Endodermal cell (in vitro differentiated cells): ENCODE measurements around a stretch of chr2.

- PRO-cap: no peak
These were observed 170.4 kb downstream of the MYO1B start for GRCh38 chr2:191415265-191416408.

- PRO-cap: no peak
These were observed 196.6 kb downstream of the MYO1B start for GRCh38 chr2:191441774-191442220.

DNA sequence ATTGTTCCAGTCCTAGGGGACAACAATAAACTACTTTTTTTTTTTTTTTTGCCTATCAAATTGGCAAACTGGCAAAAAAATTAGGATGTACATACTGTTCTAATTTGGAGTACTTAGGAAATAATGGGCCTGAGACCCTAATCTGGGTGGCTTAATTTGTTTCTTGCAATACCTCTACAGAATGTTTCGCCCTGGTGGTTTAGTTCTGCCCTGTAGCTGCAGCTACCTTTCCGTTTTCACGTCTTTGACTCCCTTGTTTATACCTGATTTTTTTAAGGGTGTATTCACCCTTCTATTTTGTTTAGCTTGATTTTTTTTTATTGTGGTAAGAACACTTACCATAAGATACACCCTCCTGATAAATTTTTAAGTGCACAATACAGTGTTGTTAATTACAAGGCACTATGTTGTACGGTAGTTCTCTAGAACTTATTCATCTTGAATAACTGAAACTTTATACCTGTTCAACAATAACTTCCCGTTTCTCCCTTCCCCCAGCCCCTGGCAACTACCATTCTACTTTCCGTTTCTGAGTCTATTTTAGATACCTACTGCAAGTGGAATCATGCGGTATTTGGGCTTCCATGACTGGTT, 49.0 kb upstream of the NABP1 start:
- PRO-cap: no peak

GRCh38 chr2:194602548-194603200, 1054.4 kb upstream of the SLC39A10 start:
- PRO-cap: no peak

GRCh38 chr2:196144495-196144878, 26.9 kb downstream of the STK17B start:
- PRO-cap: no peak

DNA sequence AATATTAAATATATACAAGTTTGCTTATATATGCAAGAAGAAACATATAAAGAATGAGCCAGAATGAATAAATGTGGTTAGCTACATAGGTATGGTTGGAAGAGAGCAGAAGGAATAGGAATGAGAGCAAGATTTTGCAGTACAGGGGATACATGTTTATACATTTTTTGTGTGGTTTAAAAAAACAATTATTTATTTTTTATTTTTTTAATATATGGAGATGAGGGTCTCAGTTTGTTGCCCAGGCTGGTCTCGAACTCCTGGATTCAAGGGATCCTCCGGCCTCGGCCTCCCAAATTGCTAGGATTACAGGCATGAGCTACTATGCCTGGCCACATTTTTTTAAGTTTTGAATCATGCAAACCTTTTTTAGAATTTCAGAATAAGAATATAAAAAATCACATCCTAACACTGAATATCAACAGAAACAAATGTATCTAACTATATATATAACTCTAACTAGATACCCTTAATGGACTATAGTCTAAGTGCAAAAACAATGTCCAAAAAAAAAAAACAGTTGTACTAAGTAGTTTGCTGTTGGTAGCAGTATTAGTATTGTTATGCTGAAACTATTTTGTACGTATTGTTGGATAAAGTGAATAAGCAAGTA, 18.5 kb downstream of the STK17B start:
- PRO-cap: no peak

- PRO-cap: no peak
These were observed 10.4 kb downstream of the STK17B start for GRCh38 chr2:196160870-196161517.

- PRO-cap: no peak
These were observed 6.6 kb downstream of the STK17B start for GRCh38 chr2:196164500-196165359.

- PRO-cap: no peak
These were observed 69.9 kb upstream of the STK17B start for GRCh38 chr2:196241066-196241805.

DNA sequence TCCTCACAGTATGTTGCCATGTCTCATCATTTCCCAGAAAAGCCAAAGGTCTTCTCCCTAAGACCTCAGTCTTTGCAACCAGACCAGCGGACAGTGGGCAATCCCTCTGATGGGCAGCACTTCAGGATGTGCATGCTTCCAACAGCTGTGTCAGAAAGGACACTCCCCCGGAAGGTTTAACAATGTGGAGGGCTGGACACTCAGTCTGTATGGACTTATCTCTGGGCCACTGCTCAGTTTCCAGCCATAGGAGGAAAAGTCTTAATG, 104.6 kb upstream of the STK17B start:
- PRO-cap: no peak

GRCh38 chr2:196592643-196593340, 562 bp downstream of the HECW2 start:
- PRO-cap: bidirectional peak, plus-strand start at chr2:196592893, minus-strand start at chr2:196592891; bidirectional peak, plus-strand start at chr2:196593068, minus-strand start at chr2:196593013

- PRO-cap: no peak
These were observed 45.0 kb upstream of the PGAP1 start for GRCh38 chr2:196971443-196971928.

GRCh38 chr2:197108780-197109497, 182.4 kb upstream of the PGAP1 start:
- PRO-cap: no peak

DNA sequence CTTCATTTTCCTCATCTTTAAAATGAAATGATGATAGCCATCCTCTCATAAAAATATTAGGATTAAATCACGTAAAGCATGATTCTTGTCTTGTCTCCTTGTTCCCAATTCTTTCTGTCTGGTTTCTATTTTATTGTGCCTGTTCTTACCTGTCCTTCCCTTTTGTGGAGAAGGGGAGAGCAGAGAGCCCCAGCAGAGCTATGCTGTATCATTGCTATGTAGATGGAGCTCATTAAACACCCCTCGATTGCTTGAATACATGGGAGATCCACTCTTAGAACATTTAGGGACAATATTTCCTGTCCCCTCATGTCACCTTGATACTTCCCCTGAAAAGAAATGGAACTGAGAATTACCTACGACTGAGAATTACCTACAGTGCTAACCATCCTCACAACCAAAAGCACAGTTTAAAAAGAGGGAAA, 9.5 kb downstream of the ANKRD44 start:
- PRO-cap: no peak

DNA sequence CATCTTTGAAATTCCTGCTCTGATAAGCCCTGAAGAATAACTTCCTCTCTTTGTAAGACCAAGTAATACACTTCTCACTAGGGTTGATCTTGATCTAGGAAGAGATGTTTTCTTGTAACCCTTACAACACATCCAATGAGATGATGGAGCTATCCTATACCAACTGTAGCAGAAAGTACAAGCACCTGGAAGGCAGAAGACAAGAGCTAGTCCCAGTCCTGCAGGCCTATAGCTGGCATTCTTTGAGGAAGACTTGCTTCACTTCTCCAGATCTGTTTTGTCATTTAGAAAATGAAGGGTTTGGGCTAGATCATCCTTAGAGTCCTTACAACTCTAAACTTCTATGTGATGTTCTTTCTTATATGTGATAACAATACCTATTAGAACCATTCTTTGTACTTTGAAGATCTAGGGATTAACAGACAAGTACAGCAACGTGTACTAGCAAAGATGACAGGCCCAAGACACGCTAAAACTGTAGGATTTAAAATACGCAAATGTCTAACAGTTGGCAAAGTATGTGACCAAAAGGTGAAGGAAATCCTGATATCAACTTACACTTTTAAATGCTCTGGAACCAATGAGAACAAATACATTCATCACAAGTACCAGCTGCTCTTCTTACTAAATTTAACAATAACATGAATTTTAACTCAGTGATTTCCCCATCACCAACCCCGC, 1.7 kb downstream of the ANKRD44 start:
- PRO-cap: no peak

DNA sequence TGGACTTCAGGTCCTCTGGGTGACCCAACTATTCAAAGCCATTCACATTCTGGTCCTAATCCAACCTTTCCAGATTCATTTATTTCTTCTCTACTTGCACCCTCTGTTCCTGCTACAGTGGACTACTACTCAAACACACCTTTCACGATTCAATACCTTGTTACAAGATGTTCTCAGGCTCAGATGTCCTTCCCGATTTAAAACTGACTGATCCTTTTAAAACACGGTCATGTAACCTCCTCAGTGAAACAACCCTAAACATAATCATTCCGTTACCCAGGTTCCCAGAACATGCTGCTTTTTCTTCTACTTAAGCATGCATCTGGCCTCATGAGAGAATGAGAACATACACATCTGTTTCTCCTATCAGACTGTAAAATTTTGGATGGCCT, 1.2 kb downstream of the SF3B1 start:
- PRO-cap: bidirectional peak, plus-strand start outside the sequence, minus-strand start at position 213 of the sequence

GRCh38 chr2:197496937-197497681, 2.5 kb downstream of the HSPD1 start:
- PRO-cap: no peak

DNA sequence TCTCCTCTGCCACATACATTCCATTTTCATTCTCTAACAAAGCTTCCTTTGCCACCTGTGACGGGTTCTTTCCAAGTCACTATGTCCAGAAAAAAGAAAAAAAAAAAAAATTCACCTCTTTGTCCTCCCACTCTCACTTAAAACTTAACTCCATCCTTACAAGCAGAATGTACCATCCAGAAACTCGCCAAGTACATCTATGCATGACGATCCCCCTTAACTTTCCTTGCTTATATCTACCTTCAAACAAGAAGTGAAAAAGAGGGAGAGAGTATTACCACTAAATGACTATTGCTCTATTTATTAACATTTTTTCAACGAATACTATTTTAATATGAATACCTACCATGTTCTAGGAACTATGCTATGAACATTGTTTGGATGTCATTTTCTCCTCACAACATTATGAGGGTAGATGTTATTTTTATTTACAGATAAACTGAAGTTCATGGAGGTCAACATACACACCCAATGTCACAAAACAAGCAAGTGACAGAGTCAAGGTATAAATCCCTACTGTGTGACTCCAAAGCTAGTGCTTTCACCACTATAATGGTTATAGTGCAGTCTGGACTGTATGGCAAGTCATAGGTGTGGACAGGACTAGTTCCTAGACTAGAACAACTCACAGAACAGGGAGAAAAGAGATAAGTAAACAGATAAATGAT, 46.5 kb downstream of the SATB2 start:
- PRO-cap: no peak

- PRO-cap: no peak
These were observed 25.8 kb downstream of the SATB2 start for GRCh38 chr2:199431888-199432293.

DNA sequence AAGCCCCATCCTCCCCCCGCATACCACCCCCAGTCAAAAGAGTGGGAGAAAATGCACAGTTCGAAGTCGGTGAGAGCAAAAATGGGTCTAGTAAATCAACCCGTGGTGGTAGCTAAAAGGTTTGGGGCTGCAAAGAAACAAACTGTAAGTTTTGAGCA, 2.3 kb upstream of the SATB2 start:
- PRO-cap: bidirectional peak, plus-strand start at position 84 of the sequence, minus-strand start outside the sequence